Fallopian tube (tissue), 1 donor: ENCODE data around the genes SHISA8 and NAGA.

DNA sequence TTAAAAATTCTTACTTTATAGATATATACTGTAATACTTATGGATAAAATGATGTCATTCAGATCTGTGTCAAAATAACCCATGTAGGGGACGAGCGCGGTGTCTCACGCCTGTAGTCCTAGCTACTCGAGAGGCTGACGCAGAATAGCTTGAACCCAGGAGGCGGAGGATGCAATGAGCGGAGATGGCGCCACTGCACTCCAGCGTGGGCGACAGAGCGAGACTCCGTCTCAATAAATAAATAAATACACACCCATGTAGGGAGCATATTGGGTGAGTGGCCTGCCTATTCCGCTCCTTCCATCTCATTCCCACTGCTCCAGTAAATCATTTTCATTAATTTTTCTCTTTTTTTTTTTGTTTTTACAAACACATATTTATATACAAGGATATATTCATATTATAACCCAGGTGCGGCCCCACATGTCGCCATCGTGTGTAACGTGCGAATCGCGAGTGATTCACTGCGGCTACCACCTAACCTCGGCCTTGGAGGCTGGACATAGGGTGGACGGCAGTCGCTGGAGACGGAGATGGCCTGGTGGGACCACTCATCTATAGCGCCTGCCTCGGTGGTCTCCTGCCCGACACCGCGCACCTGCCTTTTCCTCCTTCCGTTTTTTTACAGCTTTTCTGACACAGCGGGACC lies 6.9 kb downstream of the SNU13 start:
- PRO-cap, result no peak

DNA sequence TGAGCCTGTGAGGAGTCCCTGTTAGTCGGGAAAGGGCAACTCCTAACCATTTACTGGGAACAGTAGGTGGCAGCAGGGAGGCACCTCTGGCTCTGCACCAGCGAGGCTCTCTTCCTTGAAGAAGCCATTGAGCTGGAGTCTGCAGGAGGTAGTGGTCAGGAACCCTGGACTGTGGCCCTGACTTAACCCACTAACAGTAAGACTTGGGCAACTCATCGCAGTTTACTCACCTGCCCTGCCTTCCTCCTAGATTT lies 47.3 kb downstream of the MEI1 start:
- PRO-cap, result unidirectional peak, plus-strand start at position 127 of the sequence

DNA sequence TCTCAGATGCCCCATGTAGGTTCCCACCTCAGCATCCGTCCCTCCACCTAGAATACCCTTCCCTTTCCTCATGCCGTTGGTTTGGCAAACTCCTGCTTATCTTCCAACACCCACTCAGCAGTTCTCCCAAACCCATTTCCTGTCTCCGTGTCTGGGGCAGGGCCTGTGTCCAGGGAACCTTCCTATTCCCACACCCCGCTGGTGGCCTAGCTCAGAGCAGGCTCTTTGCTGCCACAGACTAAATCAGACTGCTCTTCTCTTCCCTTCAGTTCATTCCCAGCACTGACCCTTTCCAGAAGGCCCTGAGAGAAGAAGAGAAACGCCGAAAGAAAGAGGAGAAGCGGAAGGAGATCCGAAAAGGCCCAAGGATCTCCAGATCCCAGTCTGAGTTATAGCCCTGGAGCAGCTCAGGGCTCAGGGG lies 7.5 kb upstream of the SREBF2 start:
- PRO-cap, result no peak

GRCh38 chr22:41904547-41905517 lies 10.0 kb downstream of the SHISA8 start:
- PRO-cap, result no peak

DNA sequence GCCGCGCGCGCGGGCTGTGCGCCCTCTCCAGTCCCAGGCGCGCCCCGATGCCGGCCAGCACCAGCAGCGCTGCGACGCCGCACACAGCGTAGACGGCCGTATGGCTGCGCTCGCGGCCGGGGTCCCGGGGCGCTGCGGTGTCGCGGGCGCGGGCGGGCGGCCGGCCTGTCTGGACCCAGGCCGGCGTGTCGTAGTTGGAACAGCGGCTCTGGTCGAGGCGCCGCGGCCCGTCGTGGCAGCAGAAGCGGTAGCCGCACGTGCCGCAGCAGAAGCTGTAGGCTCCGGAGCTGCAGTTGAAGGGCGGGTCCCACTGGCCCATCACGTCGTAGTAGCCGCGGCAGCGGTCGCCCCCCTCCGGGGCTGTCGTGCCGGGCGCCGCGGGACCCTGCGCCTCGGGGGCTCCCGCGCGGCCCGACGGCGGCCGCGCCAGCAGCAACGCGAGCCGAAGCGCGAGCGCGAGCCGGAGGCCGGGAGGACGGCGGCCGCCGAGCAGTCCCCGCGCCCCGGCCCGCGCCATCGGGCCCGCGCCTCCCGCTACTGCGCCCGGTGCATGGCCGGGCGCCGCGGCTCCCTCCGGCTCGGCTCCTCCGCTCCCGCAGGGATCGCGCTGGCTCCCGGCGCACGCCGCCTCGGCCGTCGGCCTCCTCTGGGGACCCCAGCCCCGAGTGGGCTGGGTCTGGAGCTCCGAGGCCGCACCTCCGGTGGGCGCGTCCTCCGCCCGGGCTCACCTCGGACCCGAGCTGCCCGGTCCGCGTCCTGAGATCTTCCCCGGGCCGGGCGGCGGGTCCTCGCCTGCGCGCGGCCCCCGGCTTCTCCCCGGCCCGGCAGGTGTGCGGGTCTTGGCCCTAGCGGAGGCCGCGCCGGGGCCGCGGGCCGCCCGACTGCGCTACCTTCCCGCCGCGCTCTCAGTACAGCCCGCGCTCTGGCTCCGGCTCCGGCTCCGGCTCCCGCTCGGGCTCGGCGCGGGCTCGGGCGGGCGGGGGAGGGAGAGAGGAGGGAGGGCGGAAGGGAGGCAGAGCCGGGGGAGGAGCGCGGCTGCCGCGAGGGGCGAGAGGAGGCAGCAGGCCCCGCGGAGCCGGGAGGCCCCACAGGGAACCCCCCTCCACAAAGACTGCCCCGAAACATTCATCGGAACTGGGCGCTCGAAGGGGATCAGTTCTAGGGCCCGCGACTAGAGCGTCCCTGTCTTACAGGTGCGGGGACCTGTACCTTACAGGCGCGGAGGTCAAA lies at the start of gene SHISA8:
SHISA8 (minus strand) TSS at position 924 of the 1,230 bp plus-strand sequence.
- PRO-cap, result bidirectional peak, plus-strand start at position 1,015 of the sequence, minus-strand start at position 907 of the sequence

DNA sequence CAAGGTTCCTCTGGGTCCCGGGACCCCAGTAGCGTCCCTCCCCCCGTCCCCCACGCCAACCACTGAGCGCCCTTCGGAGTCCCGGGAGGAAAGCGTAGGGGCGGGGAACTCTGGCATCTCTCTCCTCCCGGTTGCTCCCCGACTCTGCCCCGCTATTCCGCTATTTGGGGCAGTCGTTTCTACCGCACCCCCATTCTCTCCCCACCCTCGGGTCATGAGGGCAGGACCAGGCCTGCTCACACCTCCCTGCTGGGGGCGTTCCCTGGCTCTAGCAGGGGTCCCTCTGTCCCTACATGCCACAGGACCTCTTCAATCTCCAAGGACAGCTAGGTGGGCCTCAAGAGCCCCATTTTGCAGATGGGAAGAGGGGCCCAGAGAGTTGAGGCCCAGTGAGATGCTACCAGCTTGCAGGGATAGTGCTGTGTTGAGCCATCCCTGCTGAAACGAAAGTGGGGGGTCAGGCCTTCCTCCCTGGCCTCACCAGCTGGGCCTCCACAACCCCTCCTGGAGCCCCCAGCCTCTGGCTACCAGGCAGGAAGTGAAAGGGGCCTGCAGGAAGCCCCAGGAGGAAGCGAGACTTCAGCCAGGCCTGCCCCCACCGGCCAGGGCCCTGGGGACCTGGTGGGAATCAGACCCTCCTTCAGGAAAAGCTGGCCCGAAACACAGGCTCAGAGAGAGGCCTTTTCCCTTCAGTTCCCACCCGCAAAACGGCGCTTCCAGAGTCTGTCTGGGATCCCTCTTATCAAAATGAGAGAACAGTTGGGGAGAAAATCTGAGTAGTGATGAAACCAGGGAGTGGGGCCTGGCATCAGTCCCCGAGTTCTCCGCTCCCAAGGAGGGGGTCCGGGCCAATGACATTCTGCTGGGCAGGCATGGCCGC lies 5.6 kb upstream of the SHISA8 start:
- PRO-cap, result no peak

DNA sequence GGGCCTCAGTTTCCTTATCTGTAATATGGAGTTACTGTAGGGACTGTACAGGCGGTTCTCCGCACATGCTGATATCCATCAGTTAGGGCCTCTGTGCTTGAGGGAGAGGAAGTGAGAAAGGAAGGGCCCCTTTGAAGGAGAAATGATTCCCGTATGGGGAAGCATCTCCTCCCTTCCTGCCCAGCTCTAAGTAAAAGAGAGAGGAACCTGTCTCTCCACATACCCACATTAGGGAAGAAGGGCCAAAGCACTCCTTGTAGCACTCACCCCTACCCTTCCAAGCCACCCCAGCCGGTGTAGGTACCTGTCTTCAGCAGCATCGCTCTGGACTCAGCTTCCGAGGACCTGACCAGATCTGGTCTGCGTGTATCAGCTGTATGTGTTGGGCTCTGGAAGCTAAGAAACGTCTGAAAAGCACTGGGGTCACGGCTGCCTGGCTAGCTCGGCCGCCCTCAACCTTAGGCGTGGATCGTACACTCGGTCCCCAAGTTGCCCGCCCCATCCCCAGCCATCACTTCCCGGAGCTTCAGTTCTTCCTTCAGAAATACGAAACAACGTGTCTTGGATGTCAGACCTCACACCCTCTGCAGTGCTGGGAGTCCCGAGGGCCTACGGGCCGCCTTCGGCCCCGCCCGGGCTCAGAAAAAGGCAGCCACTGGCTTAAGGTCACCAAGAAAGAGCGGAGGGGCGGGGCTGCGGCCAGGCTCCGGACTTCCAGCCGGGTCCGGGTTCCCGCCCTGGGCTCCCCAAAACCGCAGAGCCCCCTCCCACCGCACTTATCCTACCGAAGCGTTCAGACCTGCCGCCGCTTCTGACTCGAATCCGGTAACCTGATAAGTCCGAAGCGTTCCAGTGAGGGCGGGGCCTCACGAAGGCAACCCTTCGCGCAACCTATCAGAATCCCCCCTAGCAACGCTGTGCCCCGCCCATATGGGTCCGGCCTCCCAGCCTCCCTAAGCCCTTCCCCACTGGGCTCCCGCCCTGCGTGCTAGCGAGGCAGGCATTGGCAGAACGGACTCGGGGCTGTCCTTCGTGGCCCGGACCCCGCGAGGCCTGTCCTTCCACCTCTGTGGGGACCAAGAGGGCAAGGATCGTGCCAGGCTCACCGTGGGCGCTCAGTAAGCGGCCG lies at the start of gene NAGA:
NAGA (minus strand) TSS at position 835 of the 1,129 bp plus-strand sequence.
- PRO-cap, result bidirectional peak, plus-strand start at position 672 of the sequence, minus-strand start at position 586 of the sequence; bidirectional peak, plus-strand start at position 1,070 of the sequence, minus-strand start at position 813 of the sequence

GRCh38 chr22:42082289-42082788 lies 2.8 kb downstream of the SMDT1 start:
- PRO-cap, result no peak

DNA sequence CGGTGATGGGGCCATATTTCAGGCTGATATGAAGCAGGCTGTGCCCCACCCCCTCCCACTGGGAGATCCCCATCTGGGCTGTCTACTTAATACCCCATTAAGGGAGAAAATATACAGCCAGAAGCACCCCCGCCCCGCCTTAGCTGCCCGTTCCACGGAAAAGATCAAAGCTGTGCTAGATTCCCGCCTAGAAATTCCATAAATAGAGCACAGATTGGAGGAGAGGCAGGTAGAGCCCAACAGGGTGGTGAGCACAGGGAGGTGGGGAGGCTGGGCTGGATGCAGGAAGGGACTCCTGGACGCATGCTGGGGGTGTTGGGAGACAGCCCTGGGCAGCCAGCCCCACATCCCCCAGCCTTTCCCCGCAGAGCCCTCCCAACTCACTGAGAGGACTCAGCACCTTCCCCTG lies 33.6 kb upstream of the TCF20 start:
- PRO-cap, result no peak

- PRO-cap, result no peak
These were observed 77.7 kb upstream of the TCF20 start for GRCh38 chr22:42348118-42348639.

DNA sequence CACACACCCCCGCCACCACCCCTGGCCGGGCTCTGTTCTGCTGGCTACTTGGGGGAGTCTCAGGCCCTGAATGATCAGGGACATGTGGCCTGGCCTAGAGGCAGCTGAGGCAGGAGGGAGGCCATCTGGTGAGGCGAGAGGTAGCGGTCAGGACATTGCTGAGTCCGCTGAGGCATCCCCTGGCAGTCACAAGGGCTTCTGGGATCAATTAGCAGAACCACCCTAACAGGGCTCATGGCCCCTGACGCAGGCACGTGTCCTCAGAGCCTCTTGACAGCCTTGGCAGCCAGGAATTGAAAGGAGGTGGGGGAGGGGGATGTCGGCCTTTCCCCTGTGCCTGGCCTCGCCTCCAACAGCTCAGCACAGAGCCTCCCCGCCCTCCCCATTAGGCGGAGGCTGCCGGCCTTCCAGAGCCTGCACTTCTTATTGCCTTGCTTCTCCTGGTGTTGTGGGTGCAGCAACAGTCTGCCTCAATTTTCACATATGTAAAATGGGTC lies 55.5 kb downstream of the NFAM1 start:
- PRO-cap, result no peak

DNA sequence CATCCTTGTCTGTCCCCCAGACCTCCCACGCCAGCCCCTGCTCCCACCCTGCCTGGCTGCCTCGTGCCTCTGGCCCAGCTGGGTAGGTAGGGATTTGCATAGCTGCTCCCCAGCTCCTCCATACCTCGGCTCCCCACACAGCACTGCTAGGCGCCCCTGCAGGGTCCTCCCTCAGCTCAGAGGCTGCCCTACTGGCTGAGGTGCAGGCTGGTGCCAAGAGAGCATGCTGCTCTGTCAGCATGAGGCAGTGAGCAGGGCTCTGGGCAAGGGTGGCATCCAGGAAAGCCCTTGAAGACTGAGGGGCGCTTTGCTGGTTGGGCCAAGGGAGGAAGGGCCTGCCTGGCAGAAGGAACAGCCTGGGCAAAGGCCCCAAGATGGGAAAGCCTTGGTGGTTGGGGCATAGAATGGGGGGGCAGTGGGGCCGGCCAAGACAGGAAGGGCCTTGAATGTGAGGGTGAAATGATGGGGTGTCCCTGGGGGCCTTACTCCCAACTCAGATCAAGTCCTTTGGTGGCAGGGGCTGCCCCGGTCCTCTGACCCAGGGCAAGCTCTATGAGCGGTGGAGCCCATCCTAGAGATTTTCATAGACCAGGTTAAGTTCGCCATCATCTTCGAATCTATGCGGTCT lies 47.5 kb downstream of the NFAM1 start:
- PRO-cap, result no peak

DNA sequence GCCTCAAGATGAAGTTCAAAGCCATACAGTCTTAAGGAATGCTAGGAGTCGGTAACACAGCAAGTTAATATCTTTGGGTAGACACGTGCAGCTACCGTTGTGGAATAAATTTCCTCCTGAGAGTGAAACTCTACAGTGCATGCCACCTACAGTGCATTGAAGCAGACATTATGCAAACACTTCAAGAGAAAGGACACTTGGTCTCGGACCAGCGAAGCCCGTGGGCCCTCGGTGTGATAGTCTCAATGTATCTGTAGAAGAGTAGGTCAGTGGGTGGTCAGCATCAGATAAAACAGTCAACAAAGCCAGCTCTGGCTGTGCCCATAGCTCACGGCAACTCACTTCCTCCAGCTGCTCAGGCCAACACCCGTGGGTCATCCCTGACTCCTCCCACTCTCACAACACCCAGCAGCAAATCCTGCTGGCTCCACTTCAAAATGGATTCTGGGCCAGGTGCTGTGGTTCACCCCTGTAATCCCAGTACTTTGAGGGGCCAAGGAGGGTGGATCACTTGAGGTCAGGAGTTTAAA lies 24.0 kb downstream of the RRP7A start:
- PRO-cap, result unidirectional peak, plus-strand start at position 430 of the sequence

DNA sequence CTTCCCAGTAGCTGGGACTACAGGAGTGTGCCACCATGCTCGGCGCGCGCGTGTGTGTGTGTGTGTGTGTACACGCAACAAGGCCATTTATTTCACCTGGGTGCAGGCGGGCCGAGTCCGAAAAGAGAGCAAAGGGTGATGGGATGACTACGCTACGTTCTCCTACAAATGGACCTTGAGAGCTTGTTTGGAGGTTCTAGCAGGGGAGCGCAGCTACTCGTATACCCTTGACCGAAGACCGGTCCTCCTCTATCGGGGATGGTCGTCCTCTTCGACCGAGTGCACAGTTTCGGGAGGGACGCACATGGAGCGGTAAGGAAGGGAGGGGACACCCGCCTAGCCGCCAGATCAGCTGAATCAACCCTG lies 11.1 kb downstream of the SERHL2 start:
- PRO-cap, result no peak

- PRO-cap, result no peak
These were observed 5.9 kb upstream of the POLDIP3 start for GRCh38 chr22:42620360-42621124.

GRCh38 chr22:42623661-42624186 lies 9.0 kb upstream of the POLDIP3 start:
- PRO-cap, result no peak

- PRO-cap, result no peak
These were observed 1.6 kb upstream of the ATP5MGL start for GRCh38 chr22:42642058-42642395.

DNA sequence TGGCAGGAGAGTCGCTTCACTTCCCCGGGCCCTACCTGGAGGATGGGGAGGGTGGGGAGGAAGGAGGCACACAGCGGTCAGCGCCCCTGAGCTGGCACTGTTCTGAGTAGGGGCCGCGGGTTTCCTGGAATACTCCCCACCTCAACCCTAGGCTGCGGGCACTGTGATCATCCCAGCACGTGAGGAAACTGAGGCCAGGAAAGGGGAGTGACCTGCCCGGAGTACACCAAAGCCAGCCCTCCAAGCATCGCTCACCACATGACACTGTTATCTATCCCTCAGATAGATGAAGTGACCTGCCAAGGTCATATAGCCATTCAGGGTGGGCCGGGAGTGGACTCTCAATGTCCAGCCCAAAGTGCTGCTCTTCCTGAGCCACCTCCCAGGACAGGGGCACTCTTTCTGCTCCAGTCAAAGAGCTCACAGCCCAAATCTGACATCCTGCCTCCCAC lies 3.4 kb upstream of the ATP5MGL start:
- PRO-cap, result no peak

DNA sequence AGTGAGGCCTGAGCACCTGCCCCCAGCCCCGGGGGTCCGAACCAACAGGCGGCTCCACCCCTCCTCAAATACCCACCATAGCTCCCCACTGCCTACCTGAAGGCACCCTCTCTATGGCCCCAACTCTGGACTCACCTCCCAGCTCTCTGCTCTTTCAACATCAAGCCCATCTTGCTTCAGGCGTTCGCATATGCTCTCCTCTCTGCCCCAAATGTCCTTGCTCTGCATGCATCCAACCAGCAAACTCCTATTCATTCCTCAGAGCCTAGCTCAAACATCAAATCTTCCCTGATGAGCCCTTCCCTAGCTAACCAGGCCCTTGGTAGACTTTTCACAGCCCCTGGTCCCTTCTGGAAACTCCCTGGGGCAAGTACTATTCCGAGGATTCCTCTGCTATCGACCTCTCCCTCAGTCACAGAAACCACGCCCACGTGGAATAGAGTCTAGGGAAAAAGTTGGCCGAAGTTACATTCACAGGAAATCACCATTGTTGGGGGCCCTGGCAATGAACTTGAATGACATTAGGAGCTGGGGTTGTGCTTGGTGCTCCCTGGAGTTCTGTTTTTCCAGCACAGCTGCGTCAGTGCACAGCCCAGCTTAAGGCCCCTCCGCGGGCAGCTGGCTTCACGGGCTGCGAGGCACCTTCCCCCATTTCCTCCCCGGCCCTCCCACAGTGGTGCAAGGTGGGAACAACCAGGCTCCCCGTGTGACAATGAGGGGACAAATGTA lies 4.0 kb upstream of the ATP5MGL start:
- PRO-cap, result no peak

DNA sequence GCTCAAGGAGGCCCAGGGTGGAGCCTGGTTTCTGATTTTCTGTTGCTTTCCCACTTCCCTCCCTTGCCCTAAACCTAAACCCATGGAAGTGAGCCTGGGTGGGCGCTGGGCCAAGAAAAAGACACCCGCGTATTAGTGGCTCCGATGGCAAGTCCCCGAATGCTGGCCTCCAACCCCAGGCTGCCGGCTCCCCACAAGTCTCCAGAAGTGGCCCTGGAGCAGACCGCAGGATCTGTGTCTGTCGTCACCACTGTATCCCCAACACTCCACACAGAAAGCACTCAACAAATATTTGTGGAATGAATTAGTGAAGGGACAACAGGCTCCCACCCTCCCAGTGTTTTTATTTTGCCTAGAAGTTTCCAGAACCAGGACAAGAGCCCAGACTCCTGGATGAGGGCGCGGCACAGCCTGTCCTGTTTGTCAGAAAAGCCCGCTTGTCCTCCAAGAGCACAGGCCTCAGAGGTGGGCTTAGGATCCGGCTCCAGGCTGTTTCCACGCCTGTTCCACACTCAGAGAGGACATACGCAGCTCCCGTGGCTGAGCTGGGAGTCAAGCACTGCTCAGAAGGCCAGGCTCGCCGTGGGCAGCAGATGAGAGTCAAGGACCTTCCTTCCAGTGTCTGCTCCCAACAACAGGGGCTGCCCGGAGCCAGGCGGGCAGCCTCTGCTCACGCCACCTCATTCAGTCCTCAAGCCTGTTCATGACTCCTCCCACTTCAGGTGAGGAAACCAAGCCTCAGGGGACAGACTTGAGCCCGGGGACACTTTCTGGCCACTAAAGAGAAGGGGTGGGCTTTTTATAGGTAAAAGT lies 4.0 kb downstream of the CYB5R3 start:
- PRO-cap, result bidirectional peak, plus-strand start at position 423 of the sequence, minus-strand start at position 267 of the sequence